Foreskin keratinocyte (primary cell): ENCODE results near the genes SEMA4B, CIB1, BLM and FURIN.

DNA sequence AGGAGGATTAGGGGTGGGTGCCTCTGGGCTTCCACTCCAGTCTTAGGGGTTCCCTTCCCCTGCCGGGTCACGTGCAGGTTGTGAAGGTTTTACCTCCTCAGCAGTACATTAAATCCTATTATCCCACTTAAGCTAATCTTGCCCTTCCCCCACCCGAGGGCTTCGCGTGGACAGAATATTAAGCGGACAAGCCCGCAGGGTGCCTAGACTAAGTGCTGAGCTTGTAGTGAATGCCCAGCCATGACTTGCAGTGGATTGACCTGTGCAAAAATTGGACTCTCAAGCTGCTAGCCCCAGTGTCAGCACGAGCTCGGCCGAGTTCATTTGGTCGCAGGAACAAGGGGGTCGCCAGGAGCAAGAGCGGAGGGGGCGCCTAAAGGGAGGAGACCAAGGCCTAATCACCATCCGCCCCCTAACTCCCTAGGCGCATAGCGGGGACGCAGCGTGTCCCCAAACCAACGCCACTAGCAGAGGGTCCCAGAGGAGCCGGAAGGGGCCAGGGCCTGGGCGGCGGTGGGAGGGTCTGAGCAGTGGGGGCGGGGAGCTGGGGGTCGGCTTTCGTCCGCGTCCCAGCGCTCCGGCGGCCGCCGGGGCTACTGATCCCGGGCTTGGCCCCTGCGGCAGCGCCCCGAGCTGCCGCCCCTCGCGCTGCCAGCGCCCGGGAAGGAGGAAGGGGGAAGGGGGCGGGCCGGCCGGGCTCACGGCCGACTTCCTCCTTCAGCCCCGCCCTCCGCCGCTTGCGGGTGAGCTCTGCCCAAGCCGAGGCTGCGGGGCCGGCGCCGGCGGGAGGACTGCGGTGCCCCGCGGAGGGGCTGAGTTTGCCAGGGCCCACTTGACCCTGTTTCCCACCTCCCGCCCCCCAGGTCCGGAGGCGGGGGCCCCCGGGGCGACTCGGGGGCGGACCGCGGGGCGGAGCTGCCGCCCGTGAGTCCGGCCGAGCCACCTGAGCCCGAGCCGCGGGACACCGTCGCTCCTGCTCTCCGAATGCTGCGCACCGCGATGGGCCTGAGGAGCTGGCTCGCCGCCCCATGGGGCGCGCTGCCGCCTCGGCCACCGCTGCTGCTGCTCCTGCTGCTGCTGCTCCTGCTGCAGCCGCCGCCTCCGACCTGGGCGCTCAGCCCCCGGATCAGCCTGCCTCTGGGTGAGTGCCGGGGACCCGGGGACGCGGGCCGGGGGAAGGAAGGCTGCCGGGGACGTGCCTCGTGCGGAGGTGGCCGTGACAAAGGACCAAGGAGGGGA lies at the start of gene SEMA4B:
Gene SEMA4B, plus strand, starts transcription at position 736 of the 1,239 bp plus-strand sequence.
- RAMPAGE, total RNA = no peak

DNA sequence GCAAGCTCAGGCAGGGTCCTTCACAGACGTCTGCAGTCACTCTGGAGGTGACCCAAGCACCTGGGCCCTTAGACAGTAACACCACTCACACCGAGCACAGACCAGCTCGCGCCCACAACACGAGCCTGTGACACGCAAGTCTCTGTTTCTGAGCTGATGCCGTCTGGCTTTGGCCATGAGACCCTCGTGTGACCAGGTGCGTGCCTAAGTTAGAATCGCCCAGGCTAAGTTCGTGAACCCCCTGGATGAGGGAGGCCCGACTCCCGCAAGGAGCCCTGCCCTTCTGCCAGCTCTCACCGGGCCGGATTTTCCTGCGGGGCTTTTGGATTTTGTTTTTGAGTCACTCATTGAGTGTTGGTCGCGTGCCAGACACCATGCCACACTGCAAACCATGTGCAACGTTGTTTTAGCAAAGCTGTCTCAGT lies 11.6 kb downstream of the SEMA4B start:
- RAMPAGE, total RNA = no peak

GRCh38 chr15:90213143-90214138 lies 12.3 kb downstream of the SEMA4B start:
- RAMPAGE, total RNA = no peak

DNA sequence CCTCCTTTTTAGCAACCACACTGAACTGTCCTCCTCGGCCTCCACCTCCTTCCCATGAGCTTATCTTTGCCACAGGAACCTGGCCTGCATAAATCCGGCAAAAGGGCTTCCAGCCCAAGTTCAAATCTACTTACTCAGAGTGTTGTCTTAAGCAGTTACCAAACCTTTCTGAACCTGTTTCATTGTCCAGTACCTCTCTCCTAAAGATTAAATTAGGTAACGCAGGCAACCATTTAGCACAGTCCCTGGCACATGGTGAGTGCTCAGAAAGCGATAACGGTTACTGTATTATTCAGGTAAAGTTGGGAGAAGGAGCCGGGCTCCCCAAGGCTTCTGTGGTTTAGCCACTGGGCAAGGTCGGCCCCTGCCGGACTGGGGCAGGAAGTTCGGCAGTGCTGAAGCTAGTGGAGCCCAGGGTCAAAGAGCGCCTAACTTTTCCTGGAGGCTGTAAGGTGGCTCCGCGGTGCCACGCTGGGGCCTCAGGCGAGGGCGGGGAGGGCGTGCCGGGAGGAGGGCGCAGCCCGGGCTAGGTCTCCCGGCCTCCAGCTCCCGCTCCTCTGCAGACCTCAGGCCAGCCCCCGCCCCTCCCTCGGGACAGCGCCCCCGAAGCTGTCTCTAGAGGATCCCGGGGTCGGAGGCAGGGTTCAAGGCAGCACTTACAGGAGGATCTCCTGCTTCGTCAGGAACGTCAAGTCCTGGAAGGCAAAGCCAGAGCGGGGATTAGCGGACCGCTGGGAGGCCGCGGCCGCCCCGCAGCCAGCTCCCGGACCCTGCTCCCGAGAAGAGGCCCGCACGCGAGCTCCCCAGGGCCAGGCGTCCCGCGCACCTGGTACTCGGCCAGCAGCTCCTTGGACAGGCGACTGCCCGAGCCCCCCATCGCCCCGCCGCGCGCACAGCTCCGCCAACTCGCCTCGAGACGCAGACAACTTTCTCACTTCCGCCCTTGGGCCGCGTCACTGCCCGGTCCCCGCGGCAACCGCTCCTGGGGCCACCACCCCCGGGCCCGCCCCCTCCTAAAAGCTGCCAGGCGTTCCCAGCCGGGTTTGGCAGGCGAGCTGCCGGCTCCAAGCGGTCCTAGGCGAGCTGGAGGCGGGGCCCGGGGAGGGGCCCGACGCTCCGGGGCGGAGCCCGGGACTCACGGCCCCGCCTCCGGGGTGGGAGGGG lies at the start of gene CIB1:
Gene CIB1, minus strand, starts transcription at position 933 of the 1,164 bp plus-strand sequence.
- RAMPAGE, total RNA = start-site peak on the minus strand centred at position 927 of the sequence, 33 bp wide, 70 and 153 reads in 2 replicates

DNA sequence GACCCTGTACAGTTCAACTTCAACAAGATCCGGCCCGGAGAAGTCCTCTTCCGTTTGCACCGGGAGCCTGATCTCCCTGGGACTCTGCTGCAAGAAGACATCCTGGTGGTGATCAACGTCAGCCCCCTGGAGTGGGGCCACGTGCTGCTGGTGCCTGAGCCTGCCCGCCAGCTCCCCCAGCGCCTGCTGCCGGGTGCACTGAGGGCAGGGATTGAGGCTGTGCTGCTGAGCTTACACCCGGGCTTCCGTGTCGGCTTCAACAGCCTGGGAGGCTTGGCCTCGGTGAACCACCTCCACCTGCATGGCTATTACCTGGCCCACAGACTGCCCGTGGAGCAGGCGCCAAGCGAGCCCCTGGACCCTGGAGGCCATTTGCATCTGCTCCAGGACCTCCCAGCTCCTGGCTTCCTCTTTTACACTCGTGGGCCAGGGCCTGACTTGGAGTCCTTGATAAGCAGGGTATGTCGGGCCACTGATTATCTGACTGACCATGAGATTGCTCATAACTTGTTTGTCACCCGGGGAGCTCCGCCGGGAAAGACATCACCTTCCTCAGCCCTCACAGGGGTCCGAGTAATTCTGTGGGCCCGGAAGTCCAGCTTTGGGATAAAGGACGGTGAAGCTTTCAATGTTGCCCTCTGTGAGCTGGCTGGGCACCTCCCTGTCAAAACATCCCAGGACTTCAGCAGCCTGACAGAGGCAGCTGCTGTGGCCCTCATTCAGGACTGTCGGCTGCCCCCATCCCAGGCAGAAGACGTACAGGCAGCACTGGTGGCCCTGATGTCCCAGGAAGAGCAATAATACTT lies 7.5 kb downstream of the GDPGP1 start:
- RAMPAGE, total RNA = no peak

GRCh38 chr15:90265042-90265445 lies 428 bp upstream of the NGRN start:
- RAMPAGE, total RNA = no peak

DNA sequence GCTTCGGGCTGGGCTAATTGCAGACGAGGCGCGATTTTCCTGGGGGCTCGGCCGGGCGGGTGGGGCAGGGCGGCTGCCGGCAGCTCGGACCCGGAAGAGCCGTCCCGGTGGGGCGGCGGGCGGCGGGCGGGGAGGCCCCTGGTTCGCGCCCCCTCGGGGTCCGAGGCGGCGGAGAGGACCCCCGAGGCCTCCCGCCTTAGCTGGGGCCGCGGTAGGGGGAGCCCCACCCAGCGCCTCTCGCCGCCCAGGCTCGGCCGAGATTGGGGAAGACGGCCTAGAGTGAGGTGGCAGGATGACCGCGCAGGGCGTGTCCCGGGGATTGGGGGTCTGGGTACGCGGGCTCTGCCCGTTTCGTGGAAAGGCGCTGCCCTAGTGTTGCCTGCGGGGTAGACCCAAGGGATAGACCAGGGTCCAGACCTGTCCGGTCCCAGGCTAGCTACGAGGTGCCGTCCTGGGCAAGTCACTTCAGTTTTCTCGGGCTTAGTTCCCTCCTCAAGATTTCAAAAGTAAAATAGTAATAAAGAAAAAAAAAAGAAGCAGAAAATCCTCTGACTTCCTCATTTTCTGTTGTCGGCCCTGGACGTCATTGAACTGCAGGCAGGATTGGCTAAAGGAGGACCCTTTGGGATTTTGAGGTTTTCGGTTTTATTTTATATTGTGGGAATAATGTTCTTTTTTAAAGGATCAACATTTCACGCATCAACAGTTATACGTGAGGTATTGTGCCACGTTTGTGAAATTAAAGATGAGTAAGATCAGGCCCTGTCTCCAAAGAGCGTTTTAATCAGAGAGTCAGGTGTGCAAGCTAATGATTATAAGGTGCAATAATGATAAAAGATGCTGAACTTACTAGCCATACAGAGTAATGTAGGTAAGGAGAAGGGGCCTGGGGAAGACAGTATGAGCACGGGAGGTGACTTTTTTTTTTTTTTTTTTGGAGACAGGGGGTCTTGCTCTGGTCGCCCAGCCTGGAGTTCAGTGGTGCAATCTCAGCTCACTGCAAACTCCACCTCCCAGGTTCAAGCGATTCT lies 697 bp downstream of the IQGAP1 start:
- RAMPAGE, total RNA = no peak

DNA sequence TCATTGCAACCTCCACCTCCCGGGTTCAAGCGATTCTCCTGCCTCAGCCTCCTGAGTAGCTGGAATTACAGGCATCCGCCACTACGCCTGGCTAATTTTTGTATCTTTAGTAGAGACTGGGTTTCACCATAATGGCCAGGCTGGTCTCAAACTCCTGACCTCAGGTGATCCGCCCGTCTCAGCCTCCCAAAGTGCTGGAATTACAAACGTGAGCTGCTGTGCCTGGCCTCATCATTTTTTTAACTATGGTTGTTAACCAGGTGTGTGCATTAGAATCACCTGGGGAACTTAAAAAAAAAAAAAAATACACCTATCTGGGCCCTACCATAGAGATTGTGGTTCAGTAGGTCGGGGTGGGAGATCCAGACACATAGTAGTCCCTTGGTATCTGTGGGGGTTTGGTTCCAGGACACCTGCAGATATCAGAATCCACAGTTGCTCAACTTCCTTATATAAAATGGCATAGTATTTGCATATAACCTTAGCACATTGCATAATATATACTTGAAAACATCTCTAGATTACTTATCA lies 4.8 kb downstream of the IQGAP1 start:
- RAMPAGE, total RNA = no peak

DNA sequence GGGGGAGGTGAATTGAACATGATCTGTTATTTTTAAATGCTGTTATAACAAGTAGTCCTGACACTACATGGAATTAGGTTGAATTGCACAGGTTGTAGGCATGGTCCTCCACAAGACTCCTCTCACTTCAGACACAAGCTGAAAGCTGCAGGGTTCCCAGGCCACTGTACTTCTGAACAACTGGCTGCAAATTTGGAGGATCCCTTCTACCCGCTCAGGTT lies 66.6 kb downstream of the IQGAP1 start:
- RAMPAGE, total RNA = no peak

- RAMPAGE, total RNA = no peak
Measured at GRCh38 chr15:90480984-90481272, 48.8 kb upstream of the CRTC3 start.

DNA sequence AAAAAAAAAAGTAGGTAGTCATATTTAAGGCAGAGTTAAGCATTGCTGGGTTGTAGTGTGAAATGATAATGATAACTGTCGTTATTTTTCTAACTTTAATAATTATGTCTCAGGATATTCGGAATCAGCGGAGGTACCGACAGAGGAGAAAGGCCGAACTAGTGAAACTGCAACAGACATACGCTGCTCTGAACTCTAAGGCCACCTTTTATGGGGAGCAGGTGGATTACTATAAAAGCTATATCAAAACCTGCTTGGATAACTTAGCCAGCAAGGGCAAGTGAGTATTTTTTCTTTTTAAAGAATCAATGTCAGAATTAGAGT lies 37.3 kb upstream of the CRTC3 start:
- RAMPAGE, total RNA = no peak

DNA sequence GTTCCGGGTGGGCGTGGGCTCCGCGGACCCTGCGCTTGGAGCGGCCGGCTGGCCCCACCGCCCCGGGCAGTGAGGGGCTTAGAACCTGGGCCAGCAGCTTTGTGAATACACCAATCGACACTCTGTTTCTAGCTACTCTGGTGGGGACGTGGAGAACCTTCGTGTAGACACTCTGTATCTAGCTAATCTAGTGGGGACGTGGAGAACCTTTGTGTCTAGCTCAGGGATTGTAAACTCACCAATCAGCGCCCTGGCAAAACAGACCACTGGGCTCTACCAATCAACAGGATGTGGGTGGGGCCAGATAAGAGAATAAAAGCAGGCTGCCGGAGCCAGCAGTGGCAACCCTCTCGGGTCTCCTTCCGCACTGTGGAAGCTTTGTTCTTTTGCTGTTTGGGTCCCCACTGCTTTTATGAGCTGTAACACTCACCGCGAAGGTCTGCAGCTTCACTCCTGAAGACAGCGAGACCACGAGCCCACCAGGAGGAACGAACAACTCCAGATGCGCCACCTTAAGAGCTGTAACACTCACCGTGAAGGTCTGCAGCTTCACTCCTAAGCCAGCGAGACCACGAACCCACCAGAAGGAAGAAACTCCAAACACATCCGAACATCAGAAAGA lies 18.6 kb upstream of the CRTC3 start:
- RAMPAGE, total RNA = no peak

- RAMPAGE, total RNA = no peak
Measured at GRCh38 chr15:90529271-90529734, 420 bp upstream of the CRTC3 start.

DNA sequence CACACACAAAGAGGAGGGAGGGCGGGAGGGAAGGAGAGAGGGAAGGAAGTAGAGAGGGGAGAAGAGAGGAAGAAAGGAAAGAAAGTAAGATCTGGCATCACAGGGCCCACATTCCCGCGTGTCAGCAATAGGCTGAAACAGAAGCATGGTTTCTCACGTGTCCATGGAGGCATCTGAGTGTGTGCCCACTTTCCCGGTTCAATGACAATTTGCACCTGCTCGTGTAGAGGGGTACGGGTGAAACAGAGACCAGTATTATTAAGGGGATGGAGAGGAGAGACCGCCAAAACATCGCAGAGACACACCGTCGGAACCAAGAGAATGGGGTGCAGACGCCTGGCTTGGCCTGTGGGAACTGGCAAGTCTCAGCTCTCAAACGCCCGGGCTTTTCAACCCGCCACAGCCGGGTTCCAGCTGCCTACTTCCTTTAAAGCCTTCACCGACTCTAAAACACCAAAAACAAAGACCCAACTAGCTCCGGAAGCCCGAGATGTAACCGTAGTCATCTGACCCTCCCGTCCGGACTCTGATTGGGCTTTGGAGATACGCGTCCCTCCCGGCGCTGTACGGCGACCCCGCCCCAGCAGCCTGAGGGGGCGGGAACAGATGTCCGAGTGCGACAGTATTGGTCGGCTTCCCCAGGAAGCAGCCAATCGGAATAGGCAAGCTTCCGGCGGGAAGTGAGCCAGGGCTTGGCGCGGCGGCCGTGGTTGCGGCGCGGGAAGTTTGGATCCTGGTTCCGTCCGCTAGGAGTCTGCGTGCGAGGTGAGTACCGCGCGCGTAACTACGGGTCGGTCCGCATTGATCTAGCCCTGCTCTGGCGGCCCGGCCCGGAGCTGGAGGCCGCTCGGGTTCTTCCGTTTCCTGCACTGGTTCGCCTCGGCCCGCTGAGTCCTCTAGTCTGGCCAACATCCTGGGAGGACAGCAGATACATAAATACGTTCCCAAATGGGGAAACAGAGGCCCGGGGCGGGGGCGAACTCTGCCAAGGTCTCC lies at the start of gene BLM:
Gene BLM, plus strand, starts transcription at position 671 of the 996 bp plus-strand sequence.
- RAMPAGE, total RNA = start-site peak on the plus strand centred at position 695 of the sequence, 52 bp wide, 147 and 100 reads in 2 replicates

DNA sequence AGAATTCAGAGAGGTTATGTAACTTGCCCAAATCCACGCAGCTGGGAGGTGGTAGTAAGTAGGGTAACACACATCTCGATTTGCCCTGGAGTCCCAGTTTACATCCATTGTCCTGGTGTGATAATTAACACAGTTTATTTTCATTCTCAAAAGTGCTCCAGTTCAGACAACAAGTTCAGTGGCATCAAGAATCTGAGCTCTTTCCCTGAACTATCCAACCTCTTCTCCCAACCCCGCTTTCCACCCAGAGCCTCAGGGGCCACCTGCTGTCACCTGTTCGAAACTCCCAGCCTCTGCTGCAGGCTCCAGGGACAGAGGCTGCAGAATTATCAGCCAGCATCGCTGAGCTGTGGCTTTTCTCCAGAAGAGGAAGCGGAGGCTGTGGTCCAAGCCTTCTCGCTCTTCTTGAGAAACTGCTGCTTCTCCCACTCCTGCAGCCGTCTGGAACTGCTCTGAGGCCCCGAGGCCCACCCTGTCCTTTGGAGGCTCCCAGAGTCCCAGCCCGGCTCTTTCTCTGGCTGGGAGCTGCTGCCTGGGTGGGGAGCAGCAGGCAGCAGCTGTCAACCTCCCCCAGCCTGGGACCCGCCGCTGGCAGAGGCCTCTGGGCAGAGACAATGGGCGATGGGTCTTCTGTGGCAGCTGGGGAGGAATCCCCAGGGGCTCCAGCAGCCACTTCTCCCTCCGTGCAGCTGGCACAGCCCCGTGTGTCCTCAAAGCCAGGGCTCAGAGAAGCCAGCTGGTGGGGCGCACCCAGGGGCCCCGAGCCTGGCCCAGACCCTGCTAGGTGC lies 50.2 kb upstream of the FURIN start:
- RAMPAGE, total RNA = no peak

- RAMPAGE, total RNA = no peak
Measured at GRCh38 chr15:90861301-90861766, 7.1 kb upstream of the FURIN start.

- RAMPAGE, total RNA = no peak
Measured at GRCh38 chr15:90867988-90868900, at the start of gene FURIN. Gene FURIN, plus strand, starts transcription at chr15:90868588.

- RAMPAGE, total RNA = no peak
Measured at GRCh38 chr15:90876827-90877365, 7.4 kb upstream of the FES start.

- RAMPAGE, total RNA = no peak
Measured at GRCh38 chr15:90912754-90913853, 10.0 kb downstream of the MAN2A2 start.

DNA sequence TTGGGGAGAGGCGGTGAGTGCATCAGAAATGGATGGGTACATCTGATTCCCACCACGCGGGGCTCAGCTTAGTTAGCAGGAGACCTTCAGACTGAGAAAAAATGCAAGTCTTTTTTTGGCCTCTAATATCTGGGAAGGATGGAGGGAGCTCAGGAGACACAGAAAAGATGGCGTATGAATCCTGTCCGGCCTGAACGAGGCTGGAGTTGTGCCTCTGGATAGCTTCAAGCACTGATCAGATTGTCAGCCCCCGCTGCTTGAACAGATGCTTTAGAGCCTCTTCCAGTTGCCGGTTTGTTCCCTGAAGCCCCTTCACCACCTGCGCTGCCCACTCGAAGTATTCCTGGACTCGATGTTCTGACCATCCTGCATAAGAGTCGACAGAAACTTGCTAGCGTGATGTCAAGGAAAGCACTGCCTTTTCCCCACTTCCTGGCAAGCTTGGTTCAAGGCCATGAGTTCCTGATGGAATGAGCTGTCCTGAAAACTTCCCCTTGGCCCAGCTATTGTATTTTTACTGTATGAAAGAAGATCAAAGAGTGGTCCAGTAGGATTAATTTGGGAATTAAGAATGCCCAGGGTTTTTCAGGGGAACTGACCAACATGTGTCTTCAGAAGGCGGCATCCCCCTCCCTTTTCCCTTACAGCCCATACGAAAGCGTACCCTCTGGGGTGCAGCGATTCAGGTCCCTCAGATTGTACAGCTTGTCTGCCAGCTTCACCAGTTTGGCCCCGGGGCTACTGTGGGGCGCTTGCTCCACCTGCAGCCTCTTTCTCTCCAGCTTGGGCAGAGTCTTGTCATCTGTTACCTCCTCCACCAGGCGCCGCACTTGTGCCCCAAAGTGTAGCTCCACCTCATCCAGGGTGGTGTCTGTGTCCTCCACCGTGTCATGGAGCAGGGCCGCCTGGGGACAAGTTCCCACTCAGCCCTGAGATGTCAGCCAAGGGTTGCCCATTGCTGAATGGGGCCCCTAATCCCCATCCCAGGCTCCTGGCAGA lies 1.0 kb downstream of the HDDC3 start:
- RAMPAGE, total RNA = no peak